ENCODE results near the genes TRPC1 and DIPK2A.

DNA sequence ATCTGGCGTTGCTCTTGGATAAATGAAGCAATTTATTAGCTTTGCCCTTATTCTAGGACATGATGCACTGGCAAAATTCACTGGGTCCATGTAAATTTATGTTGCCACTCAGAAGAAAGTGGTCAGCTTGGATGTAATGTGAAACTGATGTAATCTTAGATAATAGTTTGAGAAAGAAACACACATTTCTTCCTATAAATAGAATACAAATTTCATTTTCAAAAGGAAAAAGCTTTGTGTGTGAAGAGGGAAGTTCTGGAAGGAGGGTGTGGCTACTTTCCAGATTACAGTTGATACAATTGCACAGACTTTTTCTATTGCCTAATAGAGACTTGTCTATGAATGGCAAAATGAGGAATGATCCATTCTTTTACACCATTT is 23.3 kb upstream of the ATP1B3 start:
- PRO-cap: no peak

DNA sequence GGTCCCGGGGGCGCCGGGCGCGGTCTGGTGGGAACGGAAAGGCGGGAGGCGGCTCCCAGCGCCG is 337 bp downstream of the ATP1B3 start:
- PRO-cap: no peak

DNA sequence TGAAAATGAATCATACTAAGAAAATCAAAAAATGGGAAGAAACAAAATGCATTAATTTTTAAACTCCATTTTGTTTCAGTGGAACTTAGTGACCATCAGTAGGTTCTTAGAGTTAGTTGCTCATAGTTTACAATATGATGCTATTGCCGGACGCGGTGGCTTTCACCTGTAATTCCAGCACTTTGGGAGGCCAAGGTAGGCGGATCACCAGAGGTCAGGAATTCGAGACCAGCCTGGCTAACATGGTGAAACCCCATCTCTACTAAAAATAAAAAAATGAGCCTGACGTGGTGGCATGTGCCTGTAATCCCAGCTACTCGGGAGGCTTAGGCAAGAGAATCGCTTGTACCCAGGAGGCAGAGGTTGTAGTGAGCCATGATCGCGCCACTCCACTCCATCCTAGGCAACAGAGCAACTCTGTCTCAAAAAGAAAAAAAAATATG is 43.1 kb downstream of the ATP1B3 start:
- PRO-cap: no peak

GRCh38 chr3:142090288-142090959 is 58.9 kb downstream of the TFDP2 start:
- PRO-cap: no peak

DNA sequence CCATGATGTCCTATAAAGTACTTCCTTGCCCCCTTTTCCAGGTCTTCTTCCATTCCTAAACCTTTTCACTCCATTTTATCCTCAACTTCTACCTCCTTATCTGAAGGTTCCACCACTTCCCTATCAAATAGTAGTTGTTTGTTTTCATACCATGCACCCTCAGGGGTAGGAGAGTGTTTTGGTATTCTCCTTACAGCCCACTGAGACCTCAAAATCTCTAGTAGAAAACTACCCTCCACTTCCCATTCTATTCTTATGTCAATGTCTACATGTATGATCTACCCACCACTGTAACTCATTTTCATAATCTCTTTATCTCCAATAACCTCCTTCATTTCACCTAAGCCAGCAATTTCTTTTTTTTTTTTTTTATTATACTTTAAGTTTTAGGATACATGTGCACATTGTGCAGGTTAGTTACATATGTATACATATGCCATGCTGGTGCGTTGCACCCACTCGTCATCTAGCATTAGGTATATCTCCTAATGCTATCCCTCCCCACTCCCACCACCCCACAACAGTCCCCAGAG is 55.8 kb downstream of the XRN1 start:
- PRO-cap: no peak

DNA sequence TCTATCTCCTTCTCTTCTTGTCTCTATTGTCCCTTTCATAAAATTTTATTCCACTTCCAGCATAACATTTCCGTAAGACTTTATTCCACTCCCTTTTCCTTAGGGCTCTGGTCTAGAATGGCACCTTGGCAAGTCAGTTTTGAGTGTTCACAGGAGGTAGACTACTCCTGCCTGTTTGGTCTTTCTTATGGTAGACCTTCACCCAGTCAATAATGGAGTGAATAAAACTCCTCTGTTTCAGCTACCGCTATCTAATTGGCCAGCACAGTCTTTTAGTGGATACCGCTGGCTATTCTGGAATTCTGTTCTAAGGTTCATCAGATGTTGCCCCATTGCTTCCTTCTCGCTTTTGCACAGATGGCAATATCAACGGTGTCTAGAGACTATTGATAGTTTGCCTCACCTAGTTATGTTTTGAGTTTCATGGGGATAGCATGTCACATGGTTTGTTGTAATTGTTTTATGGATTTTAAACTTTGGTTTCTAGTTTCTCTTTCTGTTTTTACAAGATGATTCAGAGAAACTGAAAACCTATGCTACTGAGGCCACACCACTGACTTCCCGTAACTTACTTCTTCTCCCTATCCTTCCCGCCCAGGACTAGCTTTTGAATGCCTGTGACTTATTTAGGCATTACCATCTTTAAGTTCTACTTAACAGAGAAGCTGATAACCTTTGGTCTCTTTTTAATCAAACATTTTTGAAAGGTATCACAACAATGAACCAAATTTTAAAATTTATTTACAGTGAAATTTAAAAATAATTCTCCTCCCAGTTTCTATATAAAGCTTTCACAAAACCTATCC is 2.0 kb downstream of the XRN1 start:
- PRO-cap: no peak

GRCh38 chr3:142723724-142724764 is at the start of gene TRPC1:
Gene TRPC1 (plus strand): TSS chr3:142724034.
- PRO-cap: bidirectional peak, plus-strand start at chr3:142724068, minus-strand start at chr3:142723939; bidirectional peak, plus-strand start at chr3:142724550, minus-strand start at chr3:142724270

GRCh38 chr3:142724765-142725234 is 966 bp downstream of the TRPC1 start:
- PRO-cap: bidirectional peak, plus-strand start at chr3:142725083, minus-strand start at chr3:142725041

DNA sequence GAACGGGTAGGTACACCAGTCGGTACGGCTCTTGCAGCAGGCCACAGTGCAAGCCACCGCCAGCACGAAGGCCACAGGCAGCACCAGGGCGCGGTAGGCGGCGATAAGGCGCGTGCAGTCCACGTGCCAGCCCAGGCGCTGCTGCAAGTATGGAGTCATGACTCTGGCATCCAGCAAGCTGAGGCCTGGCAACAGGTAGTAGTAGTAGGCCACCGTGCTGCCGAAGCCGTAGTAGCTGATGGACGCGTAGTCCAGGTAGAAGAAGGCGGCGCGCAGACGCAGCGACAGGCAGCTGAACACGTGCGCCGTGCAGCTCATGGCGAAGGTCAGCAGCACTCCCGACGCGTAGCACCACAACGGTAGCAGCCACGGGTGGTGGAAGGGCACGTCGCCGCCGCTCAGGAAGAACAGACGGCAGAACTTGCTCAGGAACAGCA is 839 bp downstream of the PAQR9 start:
- PRO-cap: no peak

DNA sequence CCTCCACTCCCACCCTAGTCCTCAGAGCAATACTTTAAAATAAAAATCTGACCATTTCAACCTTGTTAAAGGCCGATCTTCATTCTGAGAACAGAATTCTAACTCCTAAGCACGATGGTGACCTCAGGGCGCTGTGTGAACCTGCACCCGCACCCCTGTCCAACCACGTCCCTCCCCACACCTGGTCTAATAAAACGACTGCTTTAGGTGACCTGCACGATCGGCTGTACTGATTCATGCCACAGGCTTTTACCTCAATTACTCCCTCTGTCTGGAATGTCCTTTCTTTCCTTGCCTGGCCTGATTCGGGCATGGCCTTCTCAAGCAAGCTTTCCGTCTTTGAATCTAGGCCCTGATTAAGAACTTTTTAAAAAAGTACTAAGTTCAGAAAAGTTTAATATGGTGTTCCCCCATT is 897 bp upstream of the U2SURP start:
- PRO-cap: no peak

DNA sequence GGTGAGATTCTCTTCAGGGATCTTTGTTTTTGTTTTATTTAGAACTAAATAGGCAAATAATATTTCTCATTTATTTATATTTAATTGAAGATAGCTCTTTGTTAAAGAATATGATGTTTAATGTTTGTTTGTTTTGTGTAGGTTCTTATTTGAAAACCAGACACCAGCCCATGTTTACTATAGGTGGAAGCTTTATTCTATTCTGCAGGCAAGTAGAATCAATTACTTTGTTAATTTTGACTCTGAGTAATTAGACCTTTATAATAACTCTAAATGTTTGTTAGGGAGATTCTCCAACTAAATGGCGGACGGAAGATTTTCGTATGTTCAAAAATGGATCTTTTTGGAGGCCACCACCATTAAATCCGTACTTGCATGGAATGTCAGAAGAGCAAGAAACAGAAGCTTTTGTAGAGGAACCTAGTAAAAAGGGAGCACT is 26.8 kb downstream of the U2SURP start:
- PRO-cap: no peak

DNA sequence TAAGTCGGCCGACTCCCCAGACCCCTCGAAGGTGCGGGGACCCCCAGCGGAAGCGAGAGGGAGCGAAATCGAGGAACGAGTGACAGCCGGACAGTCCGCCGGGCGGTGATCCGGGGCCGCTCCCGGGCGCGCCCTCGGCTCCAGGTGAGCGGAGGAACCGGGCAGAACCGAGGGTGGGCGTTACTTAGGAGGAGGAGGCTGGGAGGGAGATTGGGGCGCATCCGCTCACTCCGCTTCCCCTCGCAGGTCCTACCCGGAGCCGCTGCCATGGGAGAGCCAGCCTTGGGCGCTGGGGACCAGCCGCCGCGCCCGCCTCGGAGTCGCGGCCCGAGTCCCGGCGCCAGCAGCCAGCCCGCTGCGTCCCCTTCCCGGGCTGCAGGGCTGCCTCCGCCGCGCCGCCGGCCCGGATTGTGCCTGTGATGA is 838 bp downstream of the CHST2 start:
- PRO-cap: no peak

DNA sequence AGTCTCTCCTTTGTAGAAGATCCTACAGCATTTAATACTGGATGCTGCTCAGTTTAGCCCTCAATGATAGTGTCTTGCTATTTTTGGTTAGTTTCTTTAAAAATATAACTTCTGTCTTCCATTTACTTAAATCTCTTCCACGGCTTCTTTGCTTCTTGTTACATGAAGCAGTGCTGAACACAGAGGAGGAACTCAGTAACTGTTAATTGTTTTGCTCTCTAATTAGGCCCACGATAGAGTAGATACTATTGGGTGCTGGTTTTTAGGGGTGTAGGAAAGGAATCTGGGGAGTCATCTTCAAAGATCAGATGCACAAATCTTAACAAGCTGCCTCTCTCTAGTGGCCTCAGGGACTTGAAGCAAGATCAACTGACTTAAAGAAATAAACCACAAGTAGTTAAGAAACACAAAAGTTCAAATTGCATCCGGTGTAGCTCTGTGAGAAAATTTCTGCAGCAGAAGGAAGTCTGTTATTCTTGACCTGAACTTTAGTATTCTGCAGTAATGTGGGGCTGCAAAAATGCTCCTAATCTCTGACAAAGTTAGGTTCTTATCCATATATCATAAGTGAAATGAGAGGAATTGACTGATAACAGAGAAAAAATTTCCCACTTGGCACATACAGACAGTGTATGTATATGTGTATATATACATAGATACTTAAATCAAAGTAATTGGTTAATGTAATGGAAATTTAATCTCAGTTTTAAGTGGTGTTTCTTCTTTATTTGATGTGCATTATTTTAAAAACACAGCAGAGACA is 51.7 kb downstream of the CHST2 start:
- PRO-cap: no peak

DNA sequence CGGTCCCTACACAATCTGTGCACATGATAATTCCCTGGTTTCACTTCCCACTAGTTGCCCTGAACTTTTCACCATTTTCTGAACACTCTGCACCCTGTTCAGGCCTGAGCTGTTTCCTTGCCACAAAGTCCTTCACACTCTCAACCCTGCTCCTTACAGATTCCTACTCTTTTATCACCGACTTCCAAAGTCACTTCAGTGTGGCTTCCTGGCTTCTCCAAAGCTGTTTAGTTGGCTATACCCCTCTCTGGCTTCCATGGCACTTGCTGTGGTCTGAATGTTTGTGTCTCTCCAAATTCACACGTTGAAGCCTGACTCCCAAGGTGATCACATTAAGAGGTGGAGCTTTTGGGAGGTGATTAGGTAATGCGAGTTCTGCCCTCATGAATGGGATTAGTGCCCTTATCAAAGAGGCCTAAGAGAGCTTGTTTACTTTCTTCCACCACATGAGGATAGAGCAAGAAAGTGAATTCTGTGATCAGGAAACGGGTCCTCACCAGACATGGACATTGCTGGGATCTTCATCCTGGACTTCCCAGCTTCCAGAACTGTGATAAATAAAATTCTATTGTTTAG is 233.5 kb downstream of the CHST2 start:
- PRO-cap: no peak

DNA sequence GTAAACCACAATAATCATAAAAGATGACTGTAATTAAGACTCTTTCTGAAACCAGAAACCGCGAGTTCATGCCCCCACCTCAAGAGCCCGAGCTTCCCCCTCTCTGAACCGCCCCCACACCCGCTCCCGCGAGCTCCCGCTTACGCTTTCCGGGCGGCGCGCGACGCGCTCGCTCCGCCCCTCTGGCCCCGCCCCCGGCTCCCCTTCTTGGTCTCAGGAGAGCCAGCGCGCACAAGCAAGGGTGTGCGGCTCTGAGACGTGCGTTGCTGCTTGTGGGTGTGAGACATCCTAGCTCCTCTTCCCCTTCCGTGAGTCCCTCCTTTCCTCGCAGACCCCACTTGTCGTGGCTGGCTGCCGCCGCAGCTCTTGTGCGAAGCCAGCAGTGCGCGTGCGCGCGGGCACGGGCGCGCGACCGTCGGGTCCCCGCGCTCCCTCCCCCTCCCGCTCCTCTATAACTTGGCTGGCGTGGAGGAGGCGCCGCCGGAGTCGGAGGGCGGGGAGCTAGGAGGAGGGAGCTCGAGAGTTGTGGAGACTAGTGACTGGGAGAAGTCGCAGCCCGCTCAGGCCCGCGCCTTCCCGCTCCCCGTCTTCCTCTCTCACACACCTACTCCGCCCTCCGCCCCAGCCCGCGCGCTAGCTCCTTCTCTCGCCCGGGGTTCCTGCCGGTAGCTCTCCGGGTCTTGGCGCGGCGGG is at the start of gene DIPK2A:
TSS of gene DIPK2A (plus strand) at position 232 of the 693 bp plus-strand sequence.
- PRO-cap: bidirectional peak, plus-strand start at position 232 of the sequence, minus-strand start at position 122 of the sequence; bidirectional peak, plus-strand start at position 480 of the sequence, minus-strand start at position 372 of the sequence

DNA sequence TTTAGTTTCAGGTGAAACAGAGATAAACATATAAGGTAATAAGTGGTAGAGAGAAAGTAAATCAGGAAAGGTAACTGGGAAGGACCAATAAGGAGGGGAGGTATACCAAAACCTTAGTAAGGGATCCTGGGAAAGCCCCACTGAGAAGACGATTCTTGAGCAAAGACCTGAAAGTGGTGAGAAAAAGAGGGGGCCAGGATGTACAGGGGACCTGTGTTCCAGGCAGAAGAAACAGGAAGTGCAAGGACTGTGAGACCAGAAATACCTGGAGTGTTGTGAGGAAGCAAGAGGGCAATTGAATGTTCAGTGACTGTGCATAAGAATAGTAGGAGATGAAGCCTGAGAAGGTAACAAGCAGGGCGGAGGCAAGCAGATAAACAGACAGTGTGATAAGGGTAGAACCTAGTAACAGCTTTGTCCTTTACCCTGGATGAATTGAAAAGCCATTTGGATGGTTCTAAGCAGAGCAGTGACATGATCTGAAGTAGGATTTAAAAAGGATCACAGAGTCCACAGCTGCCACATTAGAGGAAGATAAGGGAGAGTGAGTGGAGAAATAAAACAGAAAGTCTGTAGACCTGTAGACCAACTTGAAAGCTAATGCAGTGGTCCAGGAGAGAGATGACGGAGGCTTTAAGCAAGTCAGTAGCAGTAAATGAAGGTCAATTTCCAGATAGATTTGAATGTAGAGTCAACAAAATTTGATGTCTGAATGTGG is 4.0 kb upstream of the PLOD2 start:
- PRO-cap: no peak

- PRO-cap: no peak
These were observed 27.4 kb downstream of the PLSCR4 start for GRCh38 chr3:146223424-146224023.

GRCh38 chr3:147368763-147369307 is 37.5 kb downstream of the ZIC4 start:
- PRO-cap: no peak

DNA sequence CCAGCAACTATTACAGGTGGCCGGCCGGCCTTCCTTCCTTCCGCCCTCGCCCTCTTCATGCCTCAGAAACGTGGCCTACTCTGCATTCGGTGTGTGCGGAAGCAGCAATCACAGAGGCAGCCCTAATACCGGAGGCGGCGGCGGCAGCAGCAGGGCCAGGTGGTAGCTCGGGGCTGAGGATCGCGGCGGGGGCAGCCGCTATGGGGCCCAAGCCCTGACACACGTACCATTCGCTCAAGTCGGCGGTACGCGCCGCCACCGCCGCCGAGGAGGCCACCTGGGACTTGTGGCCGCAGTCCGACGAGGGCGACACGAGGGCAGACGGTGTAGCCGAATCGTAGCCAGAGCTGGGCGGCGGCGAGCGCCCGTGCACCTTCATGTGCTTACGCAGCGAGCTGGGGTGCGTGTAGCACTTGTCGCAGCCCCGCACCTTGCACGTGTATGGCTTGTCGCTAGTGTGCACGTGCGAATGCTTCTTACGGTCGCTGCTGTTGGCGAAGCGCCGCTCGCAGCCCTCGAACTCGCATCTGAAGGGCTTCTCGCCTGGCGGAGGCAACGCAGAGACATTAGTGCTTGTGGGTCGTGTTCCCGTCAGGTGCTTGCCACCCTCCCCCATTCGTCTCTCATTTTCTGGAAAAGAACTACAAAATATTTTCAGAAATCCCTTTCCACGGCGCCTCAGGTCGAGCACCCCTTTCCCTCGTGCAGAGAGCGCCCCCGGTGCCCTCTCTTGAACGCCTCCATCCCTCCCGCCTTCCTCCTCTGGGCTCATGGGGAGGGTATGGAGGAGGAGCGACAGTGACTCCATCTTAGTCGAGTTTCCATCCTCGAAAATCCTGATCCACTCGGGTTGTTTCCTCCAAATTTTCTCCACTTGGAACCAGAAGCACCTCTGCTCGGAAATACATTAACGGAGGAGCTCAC is 15.4 kb downstream of the ZIC4 start:
- PRO-cap: no peak

DNA sequence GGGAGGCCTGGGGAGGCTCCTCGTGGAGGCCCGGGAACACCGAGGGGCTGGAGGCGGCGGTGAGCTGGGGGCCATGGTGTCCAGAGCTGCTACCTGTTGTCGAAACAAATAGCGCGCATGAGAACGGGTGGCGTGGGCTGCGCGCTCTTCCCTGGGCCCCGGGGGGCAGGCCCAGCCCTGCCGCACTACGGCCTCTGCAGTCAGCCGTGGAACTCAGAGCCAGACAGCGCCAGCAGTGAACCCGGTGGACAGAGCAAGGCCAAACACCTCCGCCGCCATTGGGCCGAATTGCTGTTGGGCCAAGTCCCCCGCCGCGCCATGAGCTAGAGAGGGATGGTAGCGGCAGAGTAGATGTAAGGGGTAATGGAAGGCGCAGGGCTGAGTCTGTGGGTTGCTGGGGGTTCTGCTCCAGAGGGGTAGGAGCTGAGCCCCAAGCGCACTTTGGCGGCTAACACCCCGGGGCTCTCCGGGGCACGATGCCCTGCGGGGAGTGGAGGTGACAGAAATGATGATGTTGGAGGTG is 9.9 kb downstream of the ZIC4 start:
- PRO-cap: no peak

Measured in left ventricle myocardium (tissue), 1 donor.